Mesenchymal stem cell of Wharton's jelly (primary cell): Measurements from ENCODE around the gene SPTLC2.

DNA sequence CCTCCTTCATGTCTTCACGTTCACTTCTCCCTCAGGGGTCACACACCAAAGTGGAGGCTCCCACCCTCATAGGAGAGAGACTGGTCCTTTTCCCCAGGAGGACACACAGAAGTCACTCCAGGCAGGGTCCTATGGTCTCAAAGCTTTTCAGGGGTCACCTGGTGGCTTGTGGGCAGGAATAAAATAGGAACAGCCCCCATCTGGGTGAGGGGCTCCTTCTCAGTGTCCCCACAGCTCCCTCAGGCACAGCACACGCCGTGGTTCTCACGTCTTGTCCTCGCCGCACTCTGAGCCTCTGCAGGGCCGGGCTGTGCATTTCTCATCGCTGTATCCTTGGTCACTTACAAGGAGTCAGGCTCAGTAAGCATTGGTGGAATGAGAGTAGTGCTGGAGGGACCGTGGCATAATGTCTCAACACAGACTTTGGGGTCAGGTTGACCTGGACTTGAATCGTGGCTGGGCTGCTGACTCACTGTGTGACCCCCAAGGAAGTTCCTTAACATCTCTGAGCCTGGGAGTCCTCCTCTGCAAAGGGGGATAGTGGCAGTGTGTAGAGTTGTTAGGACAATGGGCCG is 13.2 kb downstream of the VASH1 start:
- CAGE, long polyA plus RNA = no peak

DNA sequence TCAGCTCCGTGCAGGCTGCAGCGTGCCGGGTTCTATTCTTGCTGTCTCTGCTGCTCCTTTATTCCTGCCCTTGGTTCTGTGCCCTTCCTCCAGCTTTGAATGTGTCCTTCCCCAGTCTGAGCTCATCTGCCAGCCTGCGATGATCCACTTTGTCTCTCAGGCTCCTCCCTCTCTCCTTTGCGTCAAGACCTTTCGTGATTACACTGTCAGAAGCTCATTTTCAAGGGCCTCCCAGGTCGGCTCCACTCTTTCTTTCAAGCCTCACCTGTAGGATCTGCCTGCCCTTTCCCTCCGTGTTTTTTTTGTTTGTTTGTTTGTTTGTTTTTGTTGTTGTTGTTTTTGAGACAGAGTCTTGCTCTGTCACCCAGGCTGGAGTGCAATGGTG is 98.5 kb downstream of the IRF2BPL start:
- CAGE, long polyA plus RNA = no peak

GRCh38 chr14:76947149-76947940 is 81.2 kb downstream of the IRF2BPL start:
- CAGE, long polyA plus RNA = no peak

DNA sequence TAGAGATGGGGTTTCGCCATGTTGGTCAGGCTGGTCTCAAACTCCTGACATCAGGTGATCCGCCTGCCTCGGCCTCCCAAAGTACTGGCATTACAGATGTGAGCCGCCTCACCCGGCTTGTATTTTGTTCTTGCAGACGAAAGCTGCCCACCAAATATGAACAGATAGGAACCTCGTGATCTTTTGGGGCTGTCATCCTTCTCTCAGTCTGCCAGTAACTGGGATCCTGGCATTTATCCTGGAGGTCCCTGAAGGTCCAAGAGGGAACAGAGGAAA is 68.6 kb downstream of the IRF2BPL start:
- CAGE, long polyA plus RNA = no peak

GRCh38 chr14:76961578-76962278 is 66.8 kb downstream of the IRF2BPL start:
- CAGE, long polyA plus RNA = no peak

- CAGE, long polyA plus RNA = no peak
Measured at GRCh38 chr14:76976127-76976815, 52.2 kb downstream of the IRF2BPL start.

GRCh38 chr14:77007015-77007700 is 21.4 kb downstream of the IRF2BPL start:
- CAGE, long polyA plus RNA = no peak

DNA sequence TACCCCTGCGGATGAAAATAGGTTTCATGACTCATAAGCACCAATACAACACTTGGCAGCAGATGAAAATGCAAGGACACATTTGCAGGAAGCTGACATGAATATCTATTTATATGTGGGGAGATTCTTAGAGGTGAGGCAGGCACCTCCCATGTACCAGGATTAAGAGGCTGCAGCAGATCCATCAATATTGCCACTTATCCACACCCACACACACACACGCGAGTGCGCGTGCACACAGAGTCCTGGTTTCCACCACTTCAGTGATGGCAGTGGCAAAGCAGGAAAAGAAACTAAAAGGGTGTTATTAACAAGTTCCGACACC is 5.5 kb downstream of the IRF2BPL start:
- CAGE, long polyA plus RNA = no peak

DNA sequence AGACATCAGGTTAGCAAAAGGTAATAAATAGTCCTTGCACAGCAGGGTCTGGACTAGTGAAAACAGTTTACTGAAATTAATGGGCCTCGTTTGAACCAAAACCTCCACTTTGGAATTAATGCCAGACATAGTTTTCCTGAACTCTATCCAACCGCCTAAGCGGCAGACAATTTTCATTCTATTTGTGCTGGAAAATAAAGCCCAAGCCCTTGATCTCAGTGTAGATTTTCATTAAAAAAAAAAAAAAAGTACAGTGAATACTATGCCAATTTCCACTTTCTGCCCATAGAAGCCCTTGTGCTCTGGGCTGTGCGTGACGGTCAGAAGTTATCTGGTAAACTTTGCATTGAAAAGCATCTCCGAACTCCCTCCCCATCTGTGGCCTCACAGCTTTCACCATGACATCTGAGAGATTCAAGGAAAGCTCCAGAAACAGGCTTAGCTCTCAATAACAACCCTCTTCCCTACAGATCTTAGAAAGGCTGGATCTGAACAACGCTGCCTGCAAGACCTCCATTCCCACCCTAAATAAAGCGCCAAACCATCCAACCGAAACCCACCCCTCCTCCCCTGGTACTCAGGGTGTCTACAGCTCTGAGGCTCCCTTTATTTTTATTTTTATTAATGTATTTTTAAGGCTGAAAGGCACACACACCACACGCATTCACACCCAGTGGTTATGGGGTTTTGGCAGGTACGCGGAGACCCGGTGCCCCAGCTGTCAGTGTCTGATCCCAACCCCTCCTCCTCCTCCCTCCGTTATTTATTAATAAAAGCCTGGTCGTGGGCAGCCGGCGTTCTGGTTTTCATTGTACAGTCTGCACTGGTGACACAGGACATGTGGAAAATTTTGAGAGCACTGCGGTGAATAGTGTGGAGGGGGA is 11.1 kb upstream of the IRF2BPL start:
- CAGE, long polyA plus RNA = no peak

DNA sequence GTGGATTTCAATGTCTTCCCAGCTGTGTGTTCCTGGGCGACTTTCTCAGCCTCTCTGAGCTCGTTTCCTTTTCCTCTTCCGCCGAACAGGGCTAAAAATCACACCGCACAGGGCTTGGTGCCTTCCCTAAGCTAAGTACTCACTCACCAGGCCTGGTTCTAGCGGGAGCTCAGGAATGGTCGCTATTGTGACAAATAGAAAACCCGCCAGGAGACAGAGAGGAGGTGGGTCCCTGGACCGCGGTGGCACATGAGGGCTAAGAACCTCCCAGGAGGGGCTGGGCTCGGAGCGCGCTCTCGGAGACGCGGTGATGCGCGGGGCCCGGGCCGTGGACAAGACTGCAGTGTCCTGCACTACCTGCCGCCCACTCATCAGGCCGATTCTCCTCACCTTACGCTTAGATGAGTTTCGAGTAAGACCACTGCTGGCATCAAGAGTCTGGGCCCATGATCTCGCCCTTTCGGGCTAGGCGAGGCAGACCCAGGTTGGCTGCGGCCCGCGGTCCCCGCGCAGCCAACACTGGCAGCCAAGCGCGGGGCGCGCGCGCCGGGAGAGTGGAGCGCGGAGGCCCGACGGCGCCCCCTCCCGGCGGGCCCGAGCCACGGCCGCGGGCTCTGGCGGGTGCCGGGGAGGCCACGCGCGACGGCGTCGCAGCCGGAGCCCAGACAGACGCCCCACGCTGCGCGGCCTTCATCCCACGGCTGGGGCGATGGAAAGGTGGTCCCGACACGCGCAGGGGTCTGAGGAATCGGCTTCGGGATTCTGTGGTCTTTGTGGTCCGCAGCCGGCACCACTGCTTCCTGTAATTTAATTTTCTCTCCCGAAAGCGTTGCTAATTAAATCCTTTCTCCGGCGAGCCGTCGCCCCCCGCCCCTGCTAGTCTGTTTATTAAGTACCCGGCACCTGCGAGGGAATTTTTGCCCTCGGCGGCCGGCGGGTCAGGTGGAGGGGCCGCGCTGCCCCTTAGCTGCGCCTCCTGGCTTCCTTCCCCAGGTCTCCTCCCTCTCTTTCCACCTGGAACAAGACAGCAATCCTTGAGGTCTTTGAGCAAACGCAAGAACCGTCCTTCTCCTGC is 16.7 kb downstream of the ZDHHC22 start:
- CAGE, long polyA plus RNA = no peak

GRCh38 chr14:77184329-77184720 is 2.7 kb downstream of the TMEM63C start:
- CAGE, long polyA plus RNA = no peak

GRCh38 chr14:77296183-77296516 is 24.5 kb downstream of the POMT2 start:
- CAGE, long polyA plus RNA = no peak

- CAGE, long polyA plus RNA = no peak
Measured at GRCh38 chr14:77616058-77617235, at the start of gene SPTLC2. TSS of gene SPTLC2 (minus strand) at chr14:77616637.

DNA sequence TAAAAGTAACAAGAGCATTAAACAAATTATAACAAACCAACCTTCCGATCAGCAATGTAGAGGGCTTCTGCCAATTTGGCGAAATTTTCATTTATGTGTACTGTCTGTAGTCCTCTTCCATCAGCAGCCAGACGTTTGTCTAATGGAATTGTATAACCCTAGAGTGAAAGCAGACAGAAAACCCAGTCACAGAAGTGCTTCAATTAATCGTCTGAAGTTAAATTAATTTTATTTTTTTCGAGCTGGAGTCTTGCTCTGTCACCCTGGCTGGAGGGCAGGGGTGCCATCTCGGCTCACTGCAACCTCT is 24.5 kb downstream of the SLIRP start:
- CAGE, long polyA plus RNA = no peak

GRCh38 chr14:77979599-77980100 is 179.7 kb downstream of the ADCK1 start:
- CAGE, long polyA plus RNA = no peak

GRCh38 chr14:77988986-77989396 is 181.2 kb upstream of the NRXN3 start:
- CAGE, long polyA plus RNA = no peak

- CAGE, long polyA plus RNA = no peak
Measured at GRCh38 chr14:78013395-78013884, 156.7 kb upstream of the NRXN3 start.

DNA sequence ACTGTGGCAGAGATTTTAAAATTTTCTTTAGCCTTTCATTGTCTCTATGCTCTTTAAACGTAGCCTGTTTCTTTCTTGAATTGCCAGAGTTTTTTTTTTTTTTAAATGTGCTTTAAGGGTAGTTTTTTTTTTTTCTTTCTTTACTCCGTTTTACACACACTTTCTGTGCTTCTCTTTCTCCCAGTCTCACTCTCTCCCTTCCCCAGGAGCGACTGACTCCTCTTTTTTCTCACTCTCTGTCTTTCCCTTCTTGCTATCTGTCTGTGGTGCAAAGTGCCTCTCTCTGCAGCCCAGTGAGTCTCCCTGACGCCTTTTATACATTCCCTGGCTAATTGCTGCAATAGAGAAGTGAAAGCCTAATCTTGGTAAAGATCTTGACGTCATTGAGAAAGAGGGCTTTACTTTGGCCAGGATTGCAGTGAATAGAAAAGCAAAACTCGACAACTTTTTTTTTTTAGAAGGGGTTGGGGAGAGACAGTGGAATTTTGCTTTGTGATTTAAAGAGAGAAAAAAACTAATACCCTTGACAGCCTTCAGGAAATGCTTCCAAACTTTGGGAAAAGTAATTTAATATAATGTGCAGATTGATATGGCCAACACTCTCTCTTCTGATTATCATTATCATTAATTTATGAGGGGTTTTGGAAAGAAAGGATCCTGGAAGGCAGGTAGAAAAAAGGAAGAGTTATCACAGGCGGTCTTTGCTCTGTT is 743 bp upstream of the DIO2 start:
- CAGE, long polyA plus RNA = no peak

- CAGE, long polyA plus RNA = no peak
Measured at GRCh38 chr14:80267177-80267664, 55.9 kb upstream of the DIO2 start.

GRCh38 chr14:80831027-80831510 is 110.5 kb downstream of the CEP128 start:
- CAGE, long polyA plus RNA = no peak